ENCODE measurements around a stretch of chr6.

DNA sequence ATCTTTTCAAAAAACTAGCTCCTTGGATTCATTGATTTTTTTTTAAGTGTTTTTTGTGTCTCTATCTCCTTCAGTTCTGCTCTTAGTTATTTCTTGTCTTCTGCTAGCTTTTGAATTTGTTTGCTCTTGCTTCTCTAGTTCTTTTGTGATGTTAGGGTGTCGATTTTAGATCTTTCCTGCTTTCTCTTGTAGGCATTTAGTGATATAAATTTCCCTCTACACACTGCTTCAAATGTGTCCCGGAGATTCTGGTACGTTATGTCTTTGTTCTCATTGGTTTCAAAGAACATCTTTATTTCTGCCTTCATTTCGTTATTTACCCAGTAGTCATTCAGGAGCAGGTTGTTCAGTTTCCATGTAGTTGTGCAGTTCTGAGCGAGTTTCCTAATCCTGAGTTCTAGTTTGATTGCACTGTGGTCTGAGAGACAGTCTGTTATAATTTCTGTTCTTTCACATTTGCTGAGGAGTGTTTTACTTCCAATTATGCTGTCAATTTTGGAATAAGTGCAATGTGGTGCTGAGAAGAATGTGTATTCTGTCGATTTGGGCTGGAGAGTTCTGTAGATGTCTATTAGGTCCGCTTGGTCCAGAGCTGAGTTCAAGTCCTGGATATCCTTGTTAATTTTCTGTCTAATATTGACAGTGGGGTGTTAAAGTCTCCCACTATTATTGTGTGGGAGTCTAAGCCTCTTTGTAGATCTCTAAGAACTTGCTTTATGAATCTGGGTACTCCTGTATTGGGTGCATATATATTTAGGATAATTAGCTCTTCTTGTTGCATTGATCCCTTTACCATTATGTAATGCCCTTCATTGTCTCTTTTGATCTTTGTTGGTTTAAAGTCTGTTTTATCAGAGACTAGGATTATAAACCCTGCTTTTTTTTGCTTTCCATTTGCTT lies 65.7 kb upstream of the SCML4 start:
- PRO-cap, 7 experiments, result no peak in any of the 7 experiments

GRCh38 chr6:107894667-107895353 lies 63.2 kb downstream of the SEC63 start:
- PRO-cap, 7 experiments, result no peak in any of the 7 experiments

DNA sequence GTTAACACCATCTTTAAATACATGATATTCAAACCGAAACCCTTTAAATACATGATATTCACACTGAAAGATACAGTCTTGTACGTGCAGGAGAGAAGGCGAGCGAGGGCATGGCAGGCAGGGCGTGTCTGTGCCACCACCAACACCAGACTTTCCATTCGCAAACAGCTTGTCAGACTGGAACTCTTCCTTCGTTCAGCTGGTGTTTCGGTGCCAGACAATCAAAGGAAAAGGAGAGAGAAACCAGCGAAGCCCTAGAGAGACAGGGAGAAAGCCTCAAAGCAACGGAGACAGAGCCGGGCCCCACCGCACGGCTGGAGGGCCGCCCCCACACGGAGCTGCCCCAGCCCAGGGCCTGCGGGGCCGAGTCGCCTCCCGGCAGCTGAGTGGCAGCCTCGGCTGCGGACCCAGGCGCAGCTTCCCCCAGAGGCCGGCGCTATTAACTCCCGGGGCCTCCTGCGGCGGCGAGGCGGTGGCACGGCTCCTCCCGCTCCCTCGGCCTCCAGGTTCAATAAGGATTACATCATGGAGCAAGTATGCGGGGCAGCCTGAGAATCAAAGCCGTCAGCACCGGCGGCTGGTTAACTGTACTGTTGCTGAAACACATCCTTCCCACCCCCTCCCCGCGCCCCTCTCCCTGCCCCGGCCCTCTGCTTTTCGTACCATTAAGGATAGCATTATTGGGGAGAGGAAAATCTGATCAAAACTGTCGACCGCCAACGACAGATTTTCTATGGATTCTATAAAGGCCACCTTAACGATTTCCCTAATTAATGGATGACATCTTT lies 32.1 kb upstream of the NR2E1 start:
- PRO-cap, 7 experiments, result no peak in any of the 7 experiments

GRCh38 chr6:108200621-108201092 lies 34.8 kb downstream of the NR2E1 start:
- PRO-cap, 7 experiments, result no peak in any of the 7 experiments

- PRO-cap, 7 experiments, result no peak in any of the 7 experiments
These were observed 68.3 kb downstream of the FOXO3 start for GRCh38 chr6:108628982-108629508.

GRCh38 chr6:108661355-108661955 lies 100.7 kb downstream of the FOXO3 start:
- PRO-cap, 7 experiments, result no peak in any of the 7 experiments

- PRO-cap, 7 experiments, result no peak in any of the 7 experiments
These were observed 115.7 kb upstream of the ARMC2 start for GRCh38 chr6:108732620-108732911.

DNA sequence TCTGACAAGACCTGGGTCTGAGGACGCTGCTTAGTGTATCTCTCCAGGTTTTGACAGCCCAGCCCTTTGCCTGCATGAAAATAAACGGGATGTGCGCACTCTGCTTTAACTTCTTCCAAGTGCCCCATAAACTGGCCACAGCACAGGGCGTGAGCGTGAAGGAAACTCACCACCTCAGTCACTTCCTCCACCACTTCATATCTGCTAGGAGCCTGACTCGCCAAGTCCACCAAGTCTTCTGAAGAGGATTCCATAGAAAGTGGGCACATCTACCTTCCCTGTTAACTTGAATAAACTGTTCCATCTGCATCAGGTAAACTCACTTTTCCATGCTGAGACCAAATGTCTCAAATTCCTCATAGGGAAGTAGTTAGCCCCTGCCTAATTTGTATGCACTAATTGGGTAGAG lies 109.1 kb upstream of the ARMC2 start:
- PRO-cap, 7 experiments, result no peak in any of the 7 experiments

- PRO-cap, 7 experiments, result no peak in any of the 7 experiments
These were observed 97.4 kb downstream of the ARMC2 start for GRCh38 chr6:108945382-108946358.

GRCh38 chr6:108947390-108948081 lies 99.3 kb downstream of the ARMC2 start:
- PRO-cap, 7 experiments, result no peak in any of the 7 experiments

- PRO-cap, 7 experiments, result peak in 1 of 7 experiments; most common minus-strand start chr6:108967193 (in 1)
These were observed 118.7 kb downstream of the ARMC2 start for GRCh38 chr6:108966717-108967582.

GRCh38 chr6:109316489-109317117 lies 65.7 kb downstream of the CD164 start:
- PRO-cap, 7 experiments, result no peak in any of the 7 experiments

- PRO-cap, 7 experiments, result no peak in any of the 7 experiments
These were observed 14.9 kb downstream of the CD164 start for GRCh38 chr6:109367271-109367842.

DNA sequence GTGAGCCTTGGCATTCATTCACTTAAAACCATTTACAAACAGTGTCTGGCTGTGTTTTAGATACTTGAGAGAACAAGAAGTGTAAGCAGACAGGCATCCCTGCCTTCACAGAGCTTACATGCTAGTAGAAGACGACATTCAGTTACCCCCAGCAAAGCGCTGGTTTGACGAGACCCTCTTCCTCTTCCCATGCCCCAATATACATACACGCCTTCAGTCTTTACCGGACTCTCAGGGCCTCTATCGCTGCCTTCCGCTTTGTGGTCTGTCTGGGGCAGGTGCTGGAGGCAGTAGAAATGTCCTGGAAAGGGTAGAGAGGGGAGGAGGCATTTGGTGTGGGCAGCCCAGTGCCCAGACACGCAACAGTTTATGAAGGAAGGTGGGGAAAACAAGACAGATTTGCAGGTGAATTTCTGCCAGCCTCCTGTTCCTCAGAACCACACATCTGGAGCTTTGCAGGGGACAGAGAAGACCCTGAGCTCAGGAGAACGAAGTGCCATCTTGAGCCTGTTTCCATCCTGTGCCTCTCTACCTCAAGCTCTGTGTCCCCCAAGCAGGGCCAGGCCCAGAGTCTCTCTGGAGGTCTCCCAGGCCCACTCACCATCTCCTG lies 6.1 kb downstream of the SMPD2 start:
- PRO-cap, 7 experiments, result peak in 1 of 7 experiments; most common minus-strand start position 365 of the sequence (in 1)

DNA sequence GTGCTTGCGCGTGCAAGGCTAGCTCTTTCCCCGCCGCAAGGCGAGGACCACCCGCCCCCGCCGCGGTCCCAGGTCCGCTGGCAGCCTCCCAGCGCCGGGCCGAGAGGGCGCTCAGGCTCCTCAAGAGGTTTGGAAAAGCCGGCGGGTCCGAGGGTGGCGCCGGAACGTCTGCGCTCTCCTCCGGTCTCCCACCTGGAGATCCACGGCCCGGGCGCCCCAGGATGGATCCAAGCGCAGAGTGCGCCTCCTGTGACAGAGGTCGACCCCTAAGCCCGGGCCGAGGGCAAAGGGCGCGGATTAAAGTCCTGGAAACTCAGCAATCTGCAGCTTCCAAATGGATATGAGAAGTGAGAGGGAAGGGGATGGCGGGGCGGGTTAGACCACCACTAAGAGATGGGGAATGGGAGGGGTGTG lies 583 bp upstream of the MICAL1 start:
- PRO-cap, 7 experiments, result no peak in any of the 7 experiments

- PRO-cap, 7 experiments, result no peak in any of the 7 experiments
These were observed 1.4 kb upstream of the MICAL1 start for GRCh38 chr6:109456562-109457798.

- PRO-cap, 7 experiments, result no peak in any of the 7 experiments
These were observed 1.7 kb downstream of the ZBTB24 start for GRCh38 chr6:109481028-109482062.

DNA sequence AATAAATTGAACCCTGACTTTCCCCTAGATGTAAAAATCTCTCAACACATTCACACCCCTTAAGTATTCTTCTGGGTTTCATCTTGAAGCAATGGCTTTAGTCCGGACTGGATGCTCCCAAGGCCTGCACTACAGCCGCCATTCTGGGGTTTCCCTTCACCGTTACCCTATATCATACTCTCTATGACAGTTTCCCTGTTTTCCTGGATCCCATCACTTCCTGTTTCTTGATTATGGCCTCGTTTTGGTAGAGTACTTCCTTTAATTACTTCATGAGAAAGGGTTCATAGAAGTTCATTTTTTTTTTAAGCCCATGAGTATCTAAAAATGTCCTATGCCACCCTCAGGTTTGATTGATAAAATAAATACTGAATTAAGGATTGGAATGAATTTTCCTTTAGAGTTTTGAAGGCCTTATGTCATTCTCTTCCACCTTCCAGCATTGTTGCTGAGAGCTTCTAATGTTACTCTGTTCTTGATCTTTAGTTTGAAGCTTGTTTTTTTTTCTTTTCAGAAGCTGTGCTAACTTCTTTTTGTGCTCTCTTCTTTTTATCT lies 11.8 kb downstream of the FIG4 start:
- PRO-cap, 7 experiments, result no peak in any of the 7 experiments

DNA sequence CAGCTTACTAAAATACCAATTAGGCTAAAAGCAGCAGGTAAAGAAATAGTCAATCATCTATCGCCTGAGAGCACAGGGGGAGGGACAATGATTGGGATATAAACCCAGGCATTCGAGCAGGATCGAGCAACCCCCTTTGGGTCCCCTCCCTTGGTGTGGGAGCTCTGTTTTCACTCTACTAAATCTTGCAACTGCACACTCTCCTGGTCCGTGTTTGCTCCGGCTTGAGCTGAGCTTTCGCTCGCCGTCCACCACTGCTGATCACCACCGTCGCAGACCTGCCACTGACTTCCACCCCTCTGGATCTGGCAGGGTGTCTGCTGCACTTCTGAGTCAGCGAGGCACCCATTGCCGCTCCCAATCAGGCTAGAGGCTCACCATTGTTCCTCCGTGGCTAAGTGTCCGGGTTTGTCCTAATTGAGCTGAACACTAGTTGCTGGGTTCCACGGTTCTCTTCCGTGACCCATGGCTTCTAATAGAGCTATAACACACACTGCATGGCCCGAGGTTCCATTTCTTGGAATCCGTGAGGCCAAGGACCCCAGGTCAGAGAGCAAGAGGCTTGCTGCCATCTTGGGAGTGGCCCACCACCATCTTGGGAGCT lies 98.7 kb upstream of the GPR6 start:
- PRO-cap, 7 experiments, result no peak in any of the 7 experiments

DNA sequence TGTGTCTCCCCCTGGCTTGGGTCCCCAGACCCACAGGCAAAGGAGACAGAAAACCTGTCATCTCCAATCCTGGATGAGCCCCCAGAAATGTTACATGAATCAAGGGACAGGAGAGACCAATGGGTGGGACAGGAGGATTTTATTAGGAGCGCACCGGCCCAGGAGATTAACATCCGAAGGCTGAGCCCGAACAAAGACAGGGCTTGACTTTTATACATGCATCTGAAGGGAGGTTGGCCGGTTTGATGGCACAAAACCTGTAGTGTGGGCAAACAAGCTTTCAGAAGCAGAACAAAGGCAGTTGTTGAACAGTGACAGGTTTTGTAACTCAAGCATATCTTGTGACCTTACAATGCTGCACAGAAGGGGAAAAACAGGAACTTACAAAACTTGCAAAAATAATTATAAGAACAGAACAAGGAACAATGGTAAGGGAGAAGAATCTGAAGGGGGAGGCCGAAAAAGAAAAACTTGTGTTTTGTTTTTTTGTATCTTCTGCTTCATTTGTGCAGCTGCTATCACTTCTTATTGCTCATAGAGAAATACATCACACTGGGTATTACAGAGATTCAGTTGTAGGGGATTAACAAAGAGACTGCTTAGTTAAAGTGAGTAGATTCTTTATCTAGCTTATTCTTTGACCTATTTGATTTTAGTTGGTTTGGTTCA lies 83.8 kb upstream of the GPR6 start:
- PRO-cap, 7 experiments, result no peak in any of the 7 experiments